Sciatic nerve (tissue), 1 donor: Measurements from ENCODE around the genes GJA5 and FCGR1A.

DNA sequence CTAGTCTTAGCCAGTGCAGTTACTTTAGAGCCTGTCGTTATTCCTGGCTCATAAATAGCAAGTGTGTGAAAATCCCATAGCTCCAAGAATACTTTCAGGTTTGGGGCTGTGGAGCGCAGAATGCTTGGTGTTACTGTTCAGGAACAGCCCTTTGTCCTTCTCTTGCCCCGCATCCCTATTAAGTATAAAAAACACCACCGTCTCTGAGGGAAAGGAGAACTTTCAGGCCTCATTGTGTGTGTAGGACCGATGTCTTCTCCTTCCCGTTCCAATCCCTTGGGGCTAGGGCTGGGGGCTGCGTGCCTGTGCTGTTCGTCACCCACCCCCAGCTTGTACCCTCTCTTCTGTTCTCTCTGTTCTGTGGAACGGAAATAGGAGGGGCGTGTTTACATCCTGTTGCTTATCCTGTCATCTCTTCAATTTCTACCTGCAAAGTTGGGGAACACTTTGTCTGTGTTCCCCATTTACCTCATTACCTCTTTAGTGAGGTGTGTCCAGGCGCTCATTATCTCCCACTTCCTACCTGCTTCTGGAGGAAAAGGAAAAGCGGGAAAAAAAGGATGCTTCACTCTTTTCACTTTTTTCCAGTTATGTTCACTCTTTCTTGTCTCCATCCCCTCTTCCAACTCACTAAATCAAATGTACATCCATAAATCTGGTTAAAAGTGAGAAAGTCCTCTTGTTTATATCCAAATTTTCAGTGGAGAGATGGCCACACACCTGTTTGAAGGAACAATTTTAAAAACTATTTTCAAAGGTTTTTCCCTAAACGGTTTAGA lies 812 bp upstream of the TXNIP start:
- PRO-cap, result bidirectional peak, plus-strand start at position 118 of the sequence, minus-strand start at position 36 of the sequence; bidirectional peak, plus-strand start at position 271 of the sequence, minus-strand start at position 278 of the sequence; unidirectional peak, minus-strand start at position 332 of the sequence

DNA sequence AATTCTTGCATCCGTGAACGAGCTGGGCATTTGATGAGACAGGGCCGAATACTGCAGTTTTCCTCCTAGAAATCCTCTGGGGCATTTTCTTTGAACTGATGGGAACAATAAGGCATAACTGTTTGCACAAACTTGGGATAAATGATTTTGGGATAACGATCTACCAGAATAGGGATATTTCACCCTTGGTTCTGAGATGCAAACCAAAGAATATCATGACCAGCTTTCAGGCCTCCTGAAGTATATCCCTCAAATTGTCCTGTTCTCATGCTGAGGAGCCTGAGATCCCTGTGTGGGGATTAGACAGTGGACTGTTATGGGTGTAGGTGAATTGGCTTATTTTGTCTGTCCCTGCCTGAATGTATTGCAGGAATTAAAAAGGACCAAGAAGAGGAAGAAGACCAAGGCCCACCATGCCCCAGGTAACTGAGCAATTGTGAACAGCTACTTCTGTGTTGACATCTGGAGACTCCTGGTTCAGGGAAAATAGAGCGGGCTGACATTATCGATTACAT lies 48.8 kb downstream of the NBPF12 start:
- PRO-cap, result no peak

DNA sequence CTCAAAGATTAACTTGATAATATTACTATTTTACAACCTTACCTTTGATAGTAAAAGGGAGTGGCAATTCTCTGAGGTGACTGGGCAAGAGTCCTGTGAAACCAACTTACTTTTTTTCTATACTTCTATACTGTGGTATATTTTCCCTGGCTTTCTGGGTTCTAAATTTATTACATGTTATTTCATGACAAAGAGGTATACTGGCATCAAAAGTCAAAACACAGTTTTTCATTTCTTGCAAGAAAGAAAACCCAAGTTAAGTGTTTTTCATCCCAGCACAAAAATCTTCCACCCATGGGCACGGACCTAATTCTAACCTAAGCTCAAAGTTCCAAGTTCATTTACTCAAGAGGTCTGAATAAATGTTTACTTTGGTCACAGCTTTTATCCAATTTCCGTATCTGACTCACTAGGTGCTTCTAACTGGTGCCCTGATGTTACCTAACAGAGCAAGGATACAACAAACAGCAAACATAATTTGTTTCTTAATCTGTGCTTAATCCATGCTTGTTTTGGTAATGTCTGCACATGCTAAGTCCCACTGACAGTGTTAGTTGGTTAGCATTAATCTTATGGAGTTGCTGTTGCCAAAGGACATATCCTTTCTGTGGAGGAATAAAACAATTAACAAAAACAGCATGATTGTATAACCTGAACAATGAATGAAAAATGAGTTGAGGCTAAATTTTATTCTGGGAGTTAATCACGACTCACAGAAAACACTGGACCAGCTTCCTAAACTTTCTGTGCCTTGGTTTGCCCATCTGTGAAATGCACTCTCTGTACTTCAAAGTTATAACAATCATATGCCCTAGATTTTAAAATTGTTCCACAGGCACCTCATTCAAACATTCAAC lies 4.3 kb upstream of the CHD1L start:
- PRO-cap, result no peak

DNA sequence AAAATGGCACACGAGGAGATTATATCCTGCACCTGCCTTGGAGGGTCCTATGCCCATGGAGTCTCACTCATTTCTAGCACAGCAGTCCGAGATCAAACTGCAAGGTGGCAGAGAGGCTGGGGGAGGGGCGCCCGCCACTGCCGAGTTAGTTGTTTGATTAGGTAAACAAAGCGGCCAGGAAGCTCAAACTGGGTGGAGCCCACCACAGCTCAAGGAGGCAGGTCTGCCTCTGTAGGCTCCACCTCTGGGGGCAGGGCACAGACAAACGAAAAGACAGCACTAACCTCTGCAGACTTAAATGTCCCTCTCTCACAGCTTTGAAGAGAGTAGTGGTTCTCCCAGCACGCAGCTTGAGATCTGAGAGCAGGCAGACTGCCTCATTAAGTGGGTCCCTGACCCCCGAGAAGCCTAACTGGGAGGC lies 138.6 kb upstream of the BCL9 start:
- PRO-cap, result no peak

DNA sequence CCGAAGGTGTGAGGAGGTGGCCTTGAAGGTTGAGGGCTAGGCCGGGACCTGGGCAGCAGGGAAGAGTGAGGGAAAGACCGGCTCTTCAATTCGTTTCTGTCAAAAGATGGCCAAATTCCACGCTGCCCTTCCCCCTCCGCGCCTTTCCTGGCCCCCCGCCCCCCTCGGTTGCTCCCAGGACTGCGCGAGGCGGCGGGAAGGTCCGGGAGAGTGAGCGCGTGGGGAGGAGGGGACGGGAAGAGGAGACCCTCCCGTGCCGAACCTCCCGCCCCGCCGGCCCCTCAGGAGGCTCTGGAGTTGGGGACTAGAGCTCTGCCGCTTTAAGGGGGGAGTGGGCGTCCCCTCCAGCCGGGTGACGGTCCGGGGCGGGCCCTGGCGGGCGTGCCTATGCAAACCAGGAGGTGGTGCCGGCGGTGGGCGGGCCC lies 58.0 kb downstream of the BCL9 start:
- PRO-cap, result bidirectional peak, plus-strand start outside the sequence, minus-strand start at position 293 of the sequence

DNA sequence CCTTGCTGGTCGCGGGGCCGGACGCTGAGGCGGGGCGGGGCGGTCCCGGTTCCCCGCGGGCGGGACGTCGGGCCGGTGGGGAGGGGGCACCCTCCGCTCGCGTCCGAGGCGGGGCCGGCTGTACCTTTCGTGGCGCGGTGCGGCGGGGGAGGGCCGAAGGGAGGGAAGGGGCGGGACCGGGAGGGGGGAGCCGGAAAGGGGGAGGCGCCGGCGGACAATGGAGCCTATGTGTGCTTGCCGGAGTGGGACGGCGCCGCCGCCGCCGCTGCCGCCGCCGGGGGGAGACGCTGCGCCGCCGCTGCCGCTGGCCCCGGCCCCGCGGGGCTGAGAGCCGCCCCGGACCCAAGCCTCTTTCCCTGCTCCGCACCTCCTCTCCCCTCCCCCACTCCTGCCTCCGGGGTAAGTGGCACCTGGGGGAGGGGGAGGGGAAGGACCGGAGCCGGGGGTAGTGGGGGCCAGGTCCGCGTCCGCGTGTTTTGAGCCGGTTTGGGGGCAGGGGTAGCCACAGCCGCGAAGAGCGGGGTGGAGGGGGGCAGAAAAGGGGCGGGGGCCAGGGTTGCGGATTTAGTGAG lies 58.7 kb downstream of the BCL9 start:
- PRO-cap, result bidirectional peak, plus-strand start at position 193 of the sequence, minus-strand start at position 122 of the sequence

DNA sequence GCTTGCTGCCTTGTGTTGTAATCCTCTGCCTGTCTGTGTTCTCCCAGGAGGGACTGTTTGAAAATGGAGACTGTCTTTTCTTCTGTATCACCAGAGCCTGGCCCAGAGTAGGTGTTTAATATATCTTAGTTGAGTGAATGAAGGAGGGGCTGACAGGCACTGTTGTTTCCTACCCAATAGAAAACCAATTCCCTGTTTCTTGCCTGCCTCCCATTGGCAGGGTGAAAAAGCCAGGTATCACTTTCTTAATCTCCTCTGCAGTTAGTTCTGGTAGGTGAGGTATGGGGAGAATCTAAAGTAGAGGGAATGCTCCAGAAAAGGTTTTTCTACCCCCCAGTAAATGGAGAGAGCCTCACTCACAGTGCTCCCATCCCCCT lies at the start of gene GJA5:
TSS of gene GJA5 (minus strand) at position 92 of the 377 bp plus-strand sequence.
- PRO-cap, result no peak

DNA sequence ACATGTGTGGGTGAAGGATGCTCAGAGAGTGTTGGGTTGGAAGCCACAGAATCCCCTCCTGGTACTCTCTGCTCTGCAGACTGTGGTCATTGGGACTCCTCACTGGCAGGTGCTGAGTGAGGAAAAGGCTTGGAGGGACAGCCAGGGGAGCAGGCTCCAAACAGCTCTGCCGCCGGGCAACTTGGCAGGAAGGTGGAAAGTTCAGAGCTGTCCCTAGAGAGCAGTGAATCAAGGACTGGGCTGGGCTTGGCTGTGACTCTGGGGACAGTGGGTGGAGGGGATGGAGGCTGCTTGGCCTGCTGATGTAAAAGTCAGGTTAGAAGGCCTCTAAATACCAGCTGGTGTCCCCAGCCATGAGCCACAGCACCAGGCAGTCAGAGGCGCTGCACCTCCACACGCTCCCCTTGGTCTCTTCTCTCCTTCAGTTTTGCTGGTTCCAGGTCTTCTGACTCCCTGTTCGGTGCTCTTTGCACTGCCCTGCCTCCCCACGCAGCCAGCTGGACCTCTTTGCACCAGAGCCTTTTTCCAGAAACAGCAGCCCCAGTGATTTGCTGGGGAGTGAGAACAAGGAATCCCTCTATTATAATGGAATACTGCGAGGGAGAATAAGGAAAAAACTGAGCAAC lies 11.4 kb upstream of the GJA5 start:
- PRO-cap, result unidirectional peak, plus-strand start at position 267 of the sequence; unidirectional peak, plus-strand start at position 357 of the sequence

GRCh38 chr1:148151120-148151306 lies 1.1 kb downstream of the NBPF11 start:
- PRO-cap, result no peak

- PRO-cap, result no peak
Measured at GRCh38 chr1:148151307-148151797, 729 bp downstream of the NBPF11 start.

GRCh38 chr1:148161293-148161862 lies 9.3 kb upstream of the NBPF11 start:
- PRO-cap, result no peak

GRCh38 chr1:148372461-148373137 lies 110.5 kb downstream of the PPIAL4G start:
- PRO-cap, result no peak

GRCh38 chr1:148458917-148459623 lies 24.0 kb downstream of the PPIAL4G start:
- PRO-cap, result unidirectional peak, plus-strand start at chr1:148458997; bidirectional peak, plus-strand start at chr1:148459362, minus-strand start at chr1:148459199; bidirectional peak, plus-strand start at chr1:148459537, minus-strand start at chr1:148459485

DNA sequence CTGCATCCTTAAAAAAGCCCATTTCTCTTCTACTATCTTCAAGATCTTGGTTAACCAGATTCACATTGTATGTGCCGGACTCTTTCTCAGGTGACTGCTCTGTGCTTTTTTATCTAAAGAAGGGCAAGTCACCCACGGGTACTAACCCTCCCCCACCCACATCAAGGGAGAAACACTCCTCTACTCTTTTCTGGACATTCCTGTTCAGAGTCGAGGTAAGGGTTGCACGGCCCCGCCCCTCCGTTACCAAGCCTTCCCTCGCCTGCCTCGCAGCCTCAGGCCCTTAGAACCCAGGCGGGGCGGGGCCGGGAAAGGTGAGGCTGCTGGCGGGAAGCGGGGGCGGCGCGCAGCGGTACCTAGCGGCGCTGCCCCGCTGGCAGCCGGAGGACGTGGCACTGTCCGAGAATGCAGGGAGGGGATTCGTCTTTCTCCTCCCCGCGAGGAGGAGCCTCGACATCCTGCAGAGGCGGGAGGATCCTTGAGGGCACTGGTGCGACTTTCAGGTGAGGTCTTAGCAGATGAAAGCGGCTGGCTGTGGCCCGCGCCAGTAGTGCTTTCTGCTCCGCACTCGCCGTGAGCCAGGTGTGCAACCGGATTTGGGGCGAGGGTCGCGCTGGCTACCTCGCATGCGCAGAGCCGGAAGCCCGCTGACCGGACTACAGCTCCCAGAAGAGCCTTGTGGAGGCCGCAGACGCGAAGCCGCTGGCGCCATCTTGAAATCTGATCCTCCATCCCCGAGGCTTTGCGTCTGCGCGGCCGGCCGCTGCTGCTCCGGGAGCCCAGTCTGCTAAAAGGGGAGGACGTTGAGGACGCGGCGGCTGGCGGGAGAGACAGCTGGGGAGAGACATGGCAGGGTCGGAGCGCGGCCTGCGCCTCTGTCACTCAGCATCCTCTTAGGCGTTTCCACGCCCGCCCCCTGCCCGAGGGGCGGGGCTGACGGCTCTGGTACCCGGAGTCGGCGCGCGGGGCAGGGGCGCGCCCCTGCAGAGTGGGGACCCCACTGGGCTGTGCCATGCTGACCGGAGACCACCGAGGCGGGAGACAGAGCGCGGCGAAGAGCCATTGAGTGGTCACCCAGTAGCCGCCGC lies 107.8 kb downstream of the PDE4DIP start:
- PRO-cap, result unidirectional peak, minus-strand start at position 92 of the sequence; bidirectional peak, plus-strand start at position 463 of the sequence, minus-strand start at position 425 of the sequence; unidirectional peak, plus-strand start at position 952 of the sequence

- PRO-cap, result no peak
Measured at GRCh38 chr1:148967682-148968126, 123.5 kb downstream of the PDE4DIP start.

- PRO-cap, result no peak
Measured at GRCh38 chr1:149128619-149128865, 25.2 kb upstream of the NBPF9 start.

DNA sequence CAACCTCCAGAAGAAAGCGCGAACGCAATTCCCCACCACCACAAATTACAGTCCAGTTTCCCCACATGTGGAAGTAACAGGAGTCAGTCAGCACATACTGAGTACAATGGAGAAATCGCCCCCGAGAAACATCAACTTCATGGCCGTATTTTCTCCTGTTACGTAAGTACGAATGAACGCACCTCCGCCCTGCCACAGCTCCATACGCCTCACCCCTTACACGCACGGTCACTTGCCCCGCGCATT lies 59.3 kb upstream of the NBPF9 start:
- PRO-cap, result unidirectional peak, minus-strand start at position 170 of the sequence

- PRO-cap, result no peak
Measured at GRCh38 chr1:149240919-149241110, 137.5 kb upstream of the NBPF9 start.

DNA sequence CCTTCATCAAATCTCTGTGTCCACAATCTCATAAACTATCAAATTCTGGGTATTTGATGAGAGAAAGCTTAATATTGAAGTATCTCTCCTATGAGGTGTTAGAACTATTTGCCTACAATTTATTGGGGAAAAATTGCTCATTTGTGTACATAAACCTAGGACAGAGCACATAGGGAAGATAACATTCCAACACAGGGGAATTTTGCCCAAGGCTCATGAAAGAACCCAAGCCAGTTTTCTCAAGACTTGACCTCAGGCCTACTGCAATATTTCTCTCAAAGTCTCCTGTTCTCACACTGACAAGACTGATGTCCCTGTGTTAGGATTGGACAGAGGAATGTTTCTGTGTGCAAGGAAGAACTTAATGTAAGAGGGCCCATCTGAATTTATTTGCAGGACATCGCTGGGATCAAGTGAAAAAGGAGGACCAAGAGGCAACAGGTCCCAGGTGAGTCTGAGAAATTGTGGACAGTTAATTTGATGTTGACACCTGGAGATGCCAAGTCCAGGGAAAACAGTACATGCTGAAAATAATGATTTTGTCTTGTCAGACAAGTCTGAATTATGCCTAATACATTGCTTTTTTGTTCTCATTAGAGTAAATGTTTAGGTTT lies 12.2 kb downstream of the NBPF19 start:
- PRO-cap, result no peak

DNA sequence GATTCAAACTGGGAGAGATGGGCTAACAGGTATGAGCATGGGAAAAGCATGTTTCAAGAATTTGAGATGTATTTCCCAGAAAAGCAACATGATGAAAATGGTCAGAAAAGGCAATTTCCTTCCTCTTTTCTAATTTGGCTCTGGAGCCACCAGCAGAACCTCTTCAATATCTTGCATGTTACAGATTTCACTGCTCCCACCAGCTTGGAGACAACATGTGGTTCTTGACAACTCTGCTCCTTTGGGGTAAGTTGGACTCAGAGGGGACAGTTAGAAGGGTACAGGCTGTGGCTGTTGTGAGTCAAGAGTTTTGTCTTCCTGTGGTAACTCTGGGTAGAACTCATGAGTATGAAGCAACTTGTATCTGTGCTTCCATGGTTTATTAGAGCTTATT lies at the start of gene FCGR1A:
TSS of gene FCGR1A (plus strand) at position 166 of the 394 bp plus-strand sequence.
- PRO-cap, result no peak